Hair follicular keratinocyte (primary cell): ENCODE measurements around the gene MTA3.

GRCh38 chr2:42124038-42124680 is 45.0 kb upstream of the EML4 start:
- RAMPAGE, long total RNA, result no peak

DNA sequence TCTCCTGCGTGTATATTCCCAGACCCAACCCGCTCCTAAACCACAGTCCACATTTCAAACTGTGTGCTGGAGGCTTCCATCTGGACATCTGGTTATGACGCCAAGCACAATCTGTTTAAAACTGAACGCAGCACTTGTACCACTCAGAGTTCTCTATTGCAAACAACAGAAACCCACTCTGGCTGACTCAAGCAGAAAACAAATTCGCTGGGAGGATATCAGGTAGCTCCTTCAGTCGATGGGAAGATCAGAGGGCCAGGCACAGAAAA is 5.7 kb upstream of the EML4 start:
- RAMPAGE, long total RNA, result no peak

DNA sequence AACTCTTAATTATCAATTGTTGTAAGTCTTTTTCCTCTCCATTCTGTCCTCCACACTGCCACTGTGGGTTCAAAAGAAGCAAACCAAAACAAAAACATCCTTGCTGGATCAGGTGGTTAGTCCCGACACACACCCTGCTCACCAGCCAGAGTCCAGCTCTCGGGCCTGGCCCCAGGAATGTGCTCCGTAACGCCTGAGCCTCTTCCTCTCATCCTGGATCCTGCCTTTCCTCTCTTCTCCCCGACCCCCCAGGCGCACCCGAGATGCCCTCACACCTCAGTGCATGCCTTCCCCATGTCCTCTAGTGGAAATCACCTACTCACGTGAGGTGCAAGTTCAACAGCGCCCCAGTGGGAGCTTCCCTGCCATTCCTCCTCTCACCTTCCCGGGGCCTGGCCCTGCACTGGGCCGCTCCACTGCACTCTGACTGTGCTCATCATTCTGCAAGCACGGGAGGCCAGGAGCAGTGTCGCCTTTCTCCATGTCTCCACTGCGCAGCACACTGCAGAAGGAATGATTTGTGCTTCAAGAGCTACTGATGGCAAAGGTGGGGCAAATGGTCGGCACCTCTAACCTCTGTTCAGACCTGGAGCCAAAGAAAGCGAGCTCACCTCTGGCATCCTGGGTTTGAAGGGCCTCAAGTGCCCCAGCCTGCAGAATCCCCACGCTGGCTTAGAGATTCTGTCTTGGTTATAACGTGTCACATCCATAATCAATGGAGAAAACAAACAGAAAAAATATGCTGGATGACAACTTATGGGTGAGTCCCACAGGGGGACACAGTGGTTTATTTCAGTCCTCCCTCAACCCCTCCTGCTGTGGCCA is 20.4 kb downstream of the COX7A2L start:
- RAMPAGE, long total RNA, result no peak

- RAMPAGE, long total RNA, result no peak
Observed at GRCh38 chr2:42546506-42547444, 21.7 kb upstream of the MTA3 start.

GRCh38 chr2:42562337-42563046 is 5.9 kb upstream of the MTA3 start:
- RAMPAGE, long total RNA, result no peak

- RAMPAGE, long total RNA, result start-site peak on the plus strand at chr2:42568716-42568734, 32 and 21 reads in 2 replicates
Observed at GRCh38 chr2:42568310-42569093, at the start of gene MTA3. MTA3 (plus strand) TSS chr2:42568632.

- RAMPAGE, long total RNA, result no peak
Observed at GRCh38 chr2:42795285-42795616, 2.9 kb upstream of the HAAO start.

- RAMPAGE, long total RNA, result no peak
Observed at GRCh38 chr2:42795780-42796227, 3.4 kb upstream of the HAAO start.

DNA sequence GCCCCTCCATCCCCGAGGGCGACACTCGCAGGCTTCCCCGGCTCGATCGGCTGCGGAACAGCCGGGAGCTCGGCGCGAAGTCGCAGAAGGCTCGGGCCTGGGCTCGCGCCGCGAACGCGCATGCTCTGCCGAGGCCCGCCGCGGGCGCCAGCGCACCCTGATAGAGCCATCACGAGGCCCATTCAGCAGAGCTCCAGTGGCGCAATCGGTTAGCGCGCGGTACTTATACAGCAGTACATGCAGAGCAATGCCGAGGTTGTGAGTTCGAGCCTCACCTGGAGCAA is 17.9 kb upstream of the HAAO start:
- RAMPAGE, long total RNA, result no peak

DNA sequence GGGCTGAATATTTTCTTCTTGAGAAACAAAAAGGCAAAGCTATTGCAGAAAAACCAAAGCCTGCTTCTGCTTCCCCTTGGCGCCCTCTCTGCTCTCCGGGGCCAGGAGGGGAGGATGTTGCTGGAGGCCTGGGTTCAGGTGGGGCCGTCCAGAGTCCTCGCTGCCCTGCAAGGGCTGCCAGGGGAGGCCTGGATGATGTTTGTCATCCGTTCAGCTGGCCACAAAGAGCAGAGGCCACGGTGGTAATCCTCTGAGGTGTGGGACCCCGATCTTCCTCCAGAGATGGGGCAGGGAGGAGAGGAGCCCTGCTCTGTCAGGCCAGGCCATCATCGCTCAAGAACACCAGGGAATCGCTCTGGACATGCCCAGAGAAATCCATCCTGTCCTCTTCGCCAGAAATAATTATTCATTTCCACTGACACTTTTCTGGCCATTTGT is 74.0 kb upstream of the HAAO start:
- RAMPAGE, long total RNA, result no peak

DNA sequence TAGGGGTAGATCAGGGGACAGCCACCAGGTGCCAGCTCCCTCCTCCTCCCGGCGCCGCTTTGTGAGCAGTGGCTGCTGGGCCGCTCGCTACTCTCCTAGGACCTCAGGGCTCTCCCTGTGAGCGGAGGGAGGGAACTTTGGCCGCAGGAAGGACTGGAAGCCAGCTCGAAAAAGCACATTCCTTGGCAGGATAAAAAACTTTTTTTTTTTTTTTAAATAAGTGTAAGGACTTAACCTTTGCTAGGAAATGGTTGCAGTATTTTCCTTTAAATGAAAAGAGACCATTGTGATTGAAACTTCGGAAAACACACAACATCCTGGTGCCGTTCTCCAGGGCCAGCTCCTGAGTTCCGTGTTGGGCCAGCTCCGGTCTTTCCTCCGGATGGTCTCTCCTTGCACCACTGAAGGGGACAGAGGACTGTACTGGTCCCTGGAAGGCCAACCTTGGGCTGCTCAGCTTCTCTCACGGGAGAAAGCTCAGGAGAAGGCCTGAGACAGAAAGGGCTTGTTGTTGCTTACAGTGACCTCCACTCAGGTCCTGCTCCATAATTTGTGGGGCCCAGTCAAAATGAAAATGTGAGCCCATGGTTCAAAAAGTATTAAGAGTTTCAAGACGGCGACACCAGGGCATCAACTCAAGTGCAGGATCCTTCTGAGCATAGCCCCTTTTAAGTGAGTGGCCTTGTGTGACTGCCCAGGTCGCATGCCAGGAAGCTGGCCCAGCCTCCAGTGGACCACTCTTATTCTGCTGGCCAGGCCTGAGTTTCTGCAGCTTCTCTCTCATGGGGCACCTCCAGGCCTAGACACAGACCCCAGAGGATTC is 83.2 kb upstream of the HAAO start:
- RAMPAGE, long total RNA, result no peak

DNA sequence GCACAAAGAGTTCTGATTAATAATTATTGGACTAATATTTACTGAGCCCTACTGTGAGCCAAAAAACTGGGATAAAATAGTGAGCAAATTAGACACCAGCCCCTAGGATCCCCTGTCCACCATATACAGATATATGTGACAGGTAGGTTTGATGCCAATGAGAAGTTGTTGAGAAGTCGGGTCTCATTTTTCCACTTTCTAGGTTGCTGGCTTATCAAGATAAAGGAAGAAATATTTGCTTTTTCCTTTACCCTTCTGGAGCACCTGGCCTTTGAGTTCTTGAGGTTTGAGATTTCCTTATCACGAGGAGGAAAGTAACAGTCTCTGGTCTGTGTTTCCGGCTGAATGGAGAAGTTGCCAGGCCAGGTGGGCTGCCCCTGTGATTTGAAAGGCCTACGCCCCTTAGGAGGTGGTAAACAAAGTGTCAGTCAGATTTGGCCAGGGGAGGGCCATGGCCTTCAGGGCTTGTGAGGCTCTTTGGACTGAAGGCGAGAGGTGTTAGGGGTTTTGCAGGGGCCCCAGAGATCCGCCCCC is 156.7 kb upstream of the HAAO start:
- RAMPAGE, long total RNA, result no peak

DNA sequence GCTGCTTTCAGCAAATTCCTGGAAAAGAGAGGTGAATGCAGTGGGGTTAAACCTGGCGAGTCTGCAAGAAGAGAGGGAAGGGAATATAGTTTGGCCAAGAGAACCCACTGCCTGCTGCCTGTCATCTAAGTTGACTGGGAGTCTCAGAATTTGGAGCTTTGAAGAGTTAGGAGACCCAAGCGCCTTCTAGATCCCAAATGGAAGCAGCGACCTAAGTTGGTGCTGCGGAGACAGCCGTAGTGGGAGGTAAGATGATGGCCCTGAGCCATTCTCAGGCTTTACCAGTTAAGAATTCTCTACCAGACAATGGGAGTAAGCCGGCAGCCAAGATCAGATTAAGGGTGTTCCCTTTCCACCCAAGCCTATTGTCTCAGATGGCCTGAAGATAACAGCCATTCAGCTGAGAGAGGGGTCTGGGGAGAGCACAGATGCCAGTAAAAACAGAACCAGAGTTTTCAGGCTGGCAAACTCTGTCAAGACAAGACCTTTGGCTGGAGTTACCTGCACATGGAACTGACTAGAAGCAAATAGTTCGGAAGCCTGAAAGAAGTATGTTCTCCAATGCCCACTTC is 191.6 kb upstream of the HAAO start:
- RAMPAGE, long total RNA, result no peak

GRCh38 chr2:43071584-43071966 is 154.8 kb downstream of the ZFP36L2 start:
- RAMPAGE, long total RNA, result no peak

GRCh38 chr2:43158442-43159478 is 67.6 kb downstream of the ZFP36L2 start:
- RAMPAGE, long total RNA, result no peak

DNA sequence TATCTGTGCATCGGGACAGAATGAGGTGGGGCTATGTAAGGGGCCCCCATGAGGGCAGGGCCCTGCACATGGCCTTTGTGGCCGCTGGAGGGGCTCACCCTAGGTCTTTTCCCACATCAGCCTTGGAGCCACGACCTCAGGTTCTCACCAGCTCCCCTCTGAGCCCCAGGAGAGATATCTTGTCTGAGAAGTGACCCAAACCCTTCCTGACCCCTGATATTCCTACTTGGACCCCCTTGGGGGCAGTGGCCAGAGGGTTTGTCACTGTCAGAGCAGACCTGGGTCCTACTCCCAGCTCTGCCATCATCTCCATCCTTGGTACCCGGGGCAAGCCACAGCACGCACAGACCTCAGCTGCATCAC is 64.2 kb downstream of the ZFP36L2 start:
- RAMPAGE, long total RNA, result no peak

GRCh38 chr2:43186844-43187484 is 39.4 kb downstream of the ZFP36L2 start:
- RAMPAGE, long total RNA, result no peak

- RAMPAGE, long total RNA, result no peak
Observed at GRCh38 chr2:43219359-43219653, 7.1 kb downstream of the ZFP36L2 start.

DNA sequence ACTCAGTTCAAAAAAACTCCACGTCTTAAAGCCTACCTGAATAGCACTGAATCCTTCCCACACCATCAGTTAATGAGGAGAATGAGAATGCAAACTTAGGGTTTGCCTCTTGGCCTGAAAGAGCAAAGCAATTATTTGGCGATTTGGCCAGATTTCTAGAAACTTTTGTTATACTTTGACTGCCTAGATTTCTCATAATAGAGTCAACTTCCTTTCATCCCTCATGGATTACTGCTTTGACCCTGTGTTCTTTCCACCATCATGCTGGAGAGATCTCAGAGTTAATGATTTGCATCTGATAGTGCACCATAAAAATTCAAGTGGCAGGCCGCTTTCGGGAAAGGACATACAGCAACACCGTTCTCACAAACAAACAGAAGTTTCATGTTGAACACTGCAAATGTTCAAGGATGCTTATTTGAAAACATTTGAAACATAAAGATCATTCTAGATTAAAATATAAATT is 143.7 kb upstream of the ZFP36L2 start:
- RAMPAGE, long total RNA, result no peak

DNA sequence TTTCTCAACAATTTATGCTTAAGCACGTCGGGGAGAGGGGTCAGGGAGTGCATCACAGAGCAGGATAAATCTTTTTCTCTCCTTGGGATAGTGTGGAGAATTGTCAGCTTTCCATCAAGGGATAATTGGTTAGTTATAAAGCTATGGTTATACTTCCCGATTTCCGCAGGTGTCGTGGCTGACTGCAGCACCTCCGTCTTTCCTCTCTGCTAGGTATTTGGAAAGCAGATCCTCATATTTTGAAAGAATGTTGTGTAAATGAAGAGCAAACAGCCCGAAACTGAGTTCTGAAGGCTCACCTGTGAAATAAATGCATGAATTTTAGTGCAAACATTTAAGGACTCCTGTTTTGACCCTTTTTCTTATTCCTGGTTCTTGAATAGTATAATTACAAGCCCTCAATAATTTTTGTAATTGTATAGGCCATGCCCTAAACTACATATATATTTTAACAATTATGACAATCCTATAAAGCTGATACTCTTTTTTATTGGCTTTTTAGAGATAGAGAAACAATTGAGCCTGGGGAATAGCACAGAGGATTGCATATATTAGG is 899 bp downstream of the DYNC2LI1 start:
- RAMPAGE, long total RNA, result no peak